HepG2 (cell line): ENCODE measurements around a stretch of chr6.

- RRBS, 2 experiments = over 99% methylated on average over 4 of the region's 11 CpGs
CAGE:
- cytosol, long polyA minus RNA = no peak
- cytosol, long polyA plus RNA = no peak
- long polyA plus RNA = no peak
- nucleus, long polyA minus RNA = no peak
- nucleus, long polyA plus RNA = no peak
Measured at GRCh38 chr6:160027086-160027520, 58.2 kb downstream of the IGF2R start.

DNA sequence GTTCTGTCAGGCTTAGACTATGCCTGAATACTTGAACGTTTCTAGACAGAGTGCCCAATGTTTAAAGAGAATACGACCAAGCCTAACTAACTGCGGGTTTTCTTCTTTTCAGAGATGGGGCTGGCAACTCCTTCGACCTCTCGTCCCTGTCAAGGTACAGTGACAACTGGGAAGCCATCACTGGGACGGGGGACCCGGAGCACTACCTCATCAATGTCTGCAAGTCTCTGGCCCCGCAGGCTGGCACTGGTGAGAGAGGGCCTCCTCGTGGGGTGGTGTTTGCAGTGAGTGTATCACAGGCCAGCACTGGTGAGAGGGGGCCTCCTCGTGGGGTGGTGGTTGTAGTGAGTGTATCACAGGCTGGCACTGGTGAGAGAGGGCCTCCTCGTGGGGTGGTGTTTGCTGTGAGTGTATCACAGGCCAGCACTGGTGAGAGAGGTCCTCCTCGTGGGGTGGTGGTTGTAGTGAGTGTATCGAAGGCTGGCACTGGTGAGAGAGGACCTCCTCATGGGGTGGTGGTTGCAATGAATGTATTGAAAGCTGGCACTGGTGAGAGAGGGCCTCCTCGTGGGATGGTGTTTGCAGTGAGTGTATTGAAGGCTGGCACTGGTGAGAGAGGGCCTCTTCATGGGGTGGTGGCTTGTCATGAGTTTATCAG, 53.3 kb upstream of the SLC22A1 start:
- RRBS, 2 experiments = no CpG with 5 or more reads among the region's 14 CpGs
CAGE:
- cytosol, long polyA minus RNA = no peak
- cytosol, long polyA plus RNA = no peak
- long polyA plus RNA = no peak
- nucleus, long polyA minus RNA = no peak
- nucleus, long polyA plus RNA = no peak

GRCh38 chr6:160129182-160130063, 7.8 kb downstream of the SLC22A1 start:
- RRBS, 2 experiments = no CpG with 5 or more reads among the region's 8 CpGs
CAGE:
- cytosol, long polyA minus RNA = no peak
- cytosol, long polyA plus RNA = no peak
- long polyA plus RNA = no peak
- nucleus, long polyA minus RNA = no peak
- nucleus, long polyA plus RNA = no peak

GRCh38 chr6:160162202-160162642, 40.6 kb downstream of the SLC22A1 start:
- RRBS, 2 experiments = no CpG with 5 or more reads among the region's 3 CpGs
CAGE:
- cytosol, long polyA minus RNA = no peak
- cytosol, long polyA plus RNA = no peak
- long polyA plus RNA = no peak
- nucleus, long polyA minus RNA = no peak
- nucleus, long polyA plus RNA = no peak

DNA sequence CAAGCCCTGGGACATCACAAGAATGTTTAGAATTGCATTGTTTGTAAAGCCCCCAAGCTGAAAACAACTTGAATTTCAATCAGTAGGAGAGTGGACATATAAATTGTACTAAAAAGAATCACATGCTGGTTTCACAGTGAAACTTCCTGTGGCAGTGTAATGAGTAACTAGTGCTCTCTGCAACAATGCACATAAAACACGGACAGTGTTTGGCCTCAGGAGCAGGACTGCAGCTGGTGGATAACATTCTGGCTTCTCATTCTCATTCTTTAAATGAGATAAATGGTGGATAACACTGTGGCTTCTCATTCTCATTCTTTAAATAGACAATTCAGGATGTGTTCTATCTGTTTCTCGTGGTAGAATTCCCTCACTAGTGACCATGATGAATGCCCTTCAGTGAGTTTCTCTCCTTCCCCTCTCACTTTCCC, 60.0 kb downstream of the SLC22A2 start:
- RRBS, 2 experiments = no CpG with 5 or more reads among the region's 2 CpGs
CAGE:
- cytosol, long polyA minus RNA = no peak
- cytosol, long polyA plus RNA = no peak
- long polyA plus RNA = no peak
- nucleus, long polyA minus RNA = no peak
- nucleus, long polyA plus RNA = no peak

- RRBS, 2 experiments = no CpG with 5 or more reads among the region's 10 CpGs
CAGE:
- cytosol, long polyA minus RNA = no peak
- cytosol, long polyA plus RNA = no peak
- long polyA plus RNA = no peak
- nucleus, long polyA minus RNA = no peak
- nucleus, long polyA plus RNA = no peak
Measured at GRCh38 chr6:160299928-160300358, 41.3 kb upstream of the SLC22A2 start.

DNA sequence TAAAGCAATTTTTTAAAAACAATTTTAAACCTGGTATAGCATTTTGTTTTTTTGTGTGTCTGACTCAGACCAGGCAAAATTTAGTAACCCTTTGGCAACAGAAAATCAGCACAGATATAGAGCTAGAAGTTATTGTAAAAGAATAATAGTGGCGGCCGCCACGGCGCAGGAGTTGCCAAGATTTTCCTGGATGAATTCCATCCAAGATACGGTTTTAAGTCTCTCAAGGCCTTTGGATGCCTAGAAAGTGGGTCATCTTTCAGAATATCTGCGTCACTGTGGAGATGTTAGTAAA, 82.9 kb downstream of the SLC22A3 start:
- RRBS, 2 experiments = no CpG with 5 or more reads among the region's 6 CpGs
CAGE:
- cytosol, long polyA minus RNA = no peak
- cytosol, long polyA plus RNA = no peak
- long polyA plus RNA = no peak
- nucleus, long polyA minus RNA = no peak
- nucleus, long polyA plus RNA = no peak

GRCh38 chr6:160451690-160452583, 103.8 kb downstream of the SLC22A3 start:
- RRBS, 2 experiments = no CpG with 5 or more reads among the region's 9 CpGs
CAGE:
- cytosol, long polyA minus RNA = no peak
- cytosol, long polyA plus RNA = no peak
- long polyA plus RNA = no peak
- nucleus, long polyA minus RNA = no peak
- nucleus, long polyA plus RNA = start-site peak on the plus strand at chr6:160452039-160452083, 24 and 22 reads in 2 replicates; start-site peak on the plus strand at chr6:160452134-160452161, 27 and 27 reads in 2 replicates; start-site peak on the plus strand at chr6:160452248-160452333, 191 and 199 reads in 2 replicates

- RRBS, 2 experiments = no CpG with 5 or more reads among the region's 7 CpGs
CAGE:
- cytosol, long polyA minus RNA = no peak
- cytosol, long polyA plus RNA = no peak
- long polyA plus RNA = no peak
- nucleus, long polyA minus RNA = no peak
- nucleus, long polyA plus RNA = no peak
Measured at GRCh38 chr6:160667718-160668226, 3.7 kb upstream of the LPA start.

GRCh38 chr6:160791926-160792698, 90.1 kb downstream of the PLG start:
- RRBS, 2 experiments = no CpG with 5 or more reads among the region's 10 CpGs
CAGE:
- cytosol, long polyA minus RNA = no peak
- cytosol, long polyA plus RNA = no peak
- long polyA plus RNA = no peak
- nucleus, long polyA minus RNA = no peak
- nucleus, long polyA plus RNA = no peak

- RRBS, 2 experiments = no CpG with 5 or more reads among the region's 9 CpGs
CAGE:
- cytosol, long polyA minus RNA = no peak
- cytosol, long polyA plus RNA = no peak
- long polyA plus RNA = no peak
- nucleus, long polyA minus RNA = no peak
- nucleus, long polyA plus RNA = no peak
Measured at GRCh38 chr6:160926690-160927069, 64.9 kb upstream of the MAP3K4 start.

DNA sequence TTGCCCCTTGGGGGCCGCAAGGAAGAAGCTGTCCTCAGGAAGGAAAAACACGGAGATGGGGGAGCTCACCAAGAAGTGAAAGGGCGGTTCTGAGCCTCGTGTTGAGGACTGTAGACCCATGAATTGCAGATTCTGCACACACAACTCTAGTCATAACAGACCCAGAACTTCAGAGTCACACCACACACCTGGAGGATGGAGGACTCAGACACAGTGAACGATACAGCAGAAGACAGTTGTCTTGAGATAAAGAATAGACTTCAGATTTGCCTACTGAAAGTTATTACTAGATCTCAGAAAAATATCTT, 88.0 kb downstream of the MAP3K4 start:
- RRBS, 2 experiments = no CpG with 5 or more reads among the region's 5 CpGs
CAGE:
- cytosol, long polyA minus RNA = no peak
- cytosol, long polyA plus RNA = no peak
- long polyA plus RNA = no peak
- nucleus, long polyA minus RNA = no peak
- nucleus, long polyA plus RNA = no peak

GRCh38 chr6:161186098-161186971, 87.5 kb downstream of the AGPAT4 start:
- RRBS, 2 experiments = no CpG with 5 or more reads among the region's 19 CpGs
CAGE:
- cytosol, long polyA minus RNA = no peak
- cytosol, long polyA plus RNA = no peak
- long polyA plus RNA = no peak
- nucleus, long polyA minus RNA = no peak
- nucleus, long polyA plus RNA = no peak

GRCh38 chr6:161204870-161205202, 69.0 kb downstream of the AGPAT4 start:
- RRBS, 2 experiments = no CpG with 5 or more reads among the region's 10 CpGs
CAGE:
- cytosol, long polyA minus RNA = no peak
- cytosol, long polyA plus RNA = no peak
- long polyA plus RNA = no peak
- nucleus, long polyA minus RNA = no peak
- nucleus, long polyA plus RNA = no peak

- RRBS, 2 experiments = no CpG with 5 or more reads among the region's 9 CpGs
CAGE:
- cytosol, long polyA minus RNA = no peak
- cytosol, long polyA plus RNA = no peak
- long polyA plus RNA = no peak
- nucleus, long polyA minus RNA = no peak
- nucleus, long polyA plus RNA = no peak
Measured at GRCh38 chr6:161268339-161269192, 5.3 kb downstream of the AGPAT4 start.

DNA sequence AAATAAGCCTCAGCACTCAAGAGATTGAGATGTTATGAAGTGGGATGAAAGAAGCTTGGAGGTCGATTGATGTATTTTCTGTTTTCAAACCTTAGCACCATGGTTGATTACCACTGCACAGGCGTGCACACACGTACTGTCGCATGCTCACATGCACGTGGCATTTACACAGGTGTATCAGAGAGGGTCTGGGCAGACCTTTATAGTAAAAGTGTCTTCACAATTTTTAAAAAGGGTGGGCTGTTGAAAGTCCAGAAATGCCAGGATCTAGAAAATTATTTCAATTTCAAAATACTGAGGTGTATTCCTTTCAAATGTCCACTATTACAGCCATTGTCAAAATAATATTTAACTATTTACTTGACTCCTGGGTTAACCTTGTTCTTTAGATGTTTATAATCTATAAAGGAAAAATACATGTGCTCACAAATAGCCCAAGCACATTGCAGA, 749 bp upstream of the AGPAT4 start:
- RRBS, 2 experiments = no CpG with 5 or more reads among the region's 5 CpGs
CAGE:
- cytosol, long polyA minus RNA = no peak
- cytosol, long polyA plus RNA = no peak
- long polyA plus RNA = no peak
- nucleus, long polyA minus RNA = no peak
- nucleus, long polyA plus RNA = no peak

DNA sequence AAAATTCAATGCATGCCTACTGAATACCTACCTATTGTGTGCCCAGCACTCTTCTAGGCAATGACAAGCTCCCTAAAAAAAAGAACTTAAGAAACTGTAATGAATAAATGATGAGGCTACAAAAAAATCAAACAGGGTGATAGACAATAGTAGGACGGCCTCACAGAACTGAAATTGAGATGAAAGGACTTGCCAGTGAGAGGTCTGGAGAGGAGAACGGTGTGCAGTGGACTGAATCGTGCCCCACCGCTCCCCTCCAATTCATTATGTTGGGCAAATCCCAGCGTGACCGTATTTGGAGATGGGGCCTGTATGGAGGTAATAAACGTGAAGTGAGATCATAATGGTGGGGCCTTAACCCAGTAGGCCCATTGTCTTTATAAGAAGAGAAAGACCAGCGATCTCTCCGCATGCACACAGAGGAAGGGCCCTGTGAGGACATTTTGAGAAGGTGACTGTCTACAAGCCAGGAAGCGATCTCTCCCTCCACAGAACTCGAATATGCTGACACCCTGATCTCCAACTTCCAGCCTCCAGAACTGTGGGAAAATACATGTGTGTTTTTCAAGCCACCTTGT, 326.2 kb downstream of the PACRG start:
- RRBS, 2 experiments = no CpG with 5 or more reads among the region's 11 CpGs
CAGE:
- cytosol, long polyA minus RNA = no peak
- cytosol, long polyA plus RNA = no peak
- long polyA plus RNA = no peak
- nucleus, long polyA minus RNA = no peak
- nucleus, long polyA plus RNA = no peak

DNA sequence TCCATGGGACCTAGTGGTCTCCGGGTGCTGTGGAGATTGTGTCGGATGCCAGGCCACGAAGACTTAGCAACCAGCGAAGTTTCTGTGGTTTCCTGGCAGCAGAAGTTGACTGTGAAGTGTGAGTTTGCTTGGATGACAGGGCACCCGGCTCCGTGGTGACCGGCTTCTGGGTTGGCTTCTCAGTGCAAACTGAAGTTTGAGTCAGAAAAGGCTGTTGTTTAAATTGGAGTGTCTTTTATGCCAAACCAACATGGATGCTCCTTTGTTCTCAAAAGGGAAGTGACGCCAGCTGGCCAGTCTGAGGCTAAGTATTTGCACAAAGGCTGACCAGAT, 164.9 kb upstream of the QKI start:
- RRBS, 2 experiments = 69 to 71% methylated on average over 1 to 2 of the region's 8 CpGs
CAGE:
- cytosol, long polyA minus RNA = no peak
- cytosol, long polyA plus RNA = no peak
- long polyA plus RNA = no peak
- nucleus, long polyA minus RNA = no peak
- nucleus, long polyA plus RNA = no peak

DNA sequence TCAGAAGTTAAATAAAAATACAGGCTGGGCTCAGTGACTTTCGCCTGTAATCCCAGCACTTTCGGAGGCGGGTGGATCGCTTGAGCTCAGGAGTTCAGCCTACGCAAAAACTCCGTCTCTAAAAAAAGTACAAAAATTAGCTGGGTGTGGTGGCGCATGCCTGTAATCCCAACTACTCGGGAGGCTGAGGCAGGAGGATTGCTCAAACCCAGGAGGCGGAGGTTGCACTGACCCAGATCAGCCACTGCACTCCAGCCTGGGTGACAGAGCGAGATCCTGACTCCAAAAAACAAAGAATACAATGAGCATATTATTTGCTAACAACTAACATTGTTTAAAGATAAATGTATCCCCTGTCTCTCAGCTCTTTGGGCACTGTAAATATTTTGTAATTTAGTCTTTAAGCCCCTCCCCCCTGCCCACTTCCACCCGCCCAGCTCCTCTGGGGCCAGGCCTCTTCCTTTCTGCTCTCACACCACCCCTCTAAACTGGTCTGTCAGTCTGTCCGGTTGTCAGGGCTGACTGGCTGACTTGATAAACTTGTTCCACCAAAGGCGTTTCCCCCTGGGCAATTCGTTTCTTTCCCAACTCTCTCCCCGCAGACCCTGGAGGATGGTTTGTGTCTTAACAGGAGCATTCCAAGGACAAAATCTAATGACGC, 62.4 kb upstream of the QKI start:
- RRBS, 2 experiments = 0 to 28% methylated on average over 1 of the region's 16 CpGs
CAGE:
- cytosol, long polyA minus RNA = no peak
- cytosol, long polyA plus RNA = no peak
- long polyA plus RNA = no peak
- nucleus, long polyA minus RNA = no peak
- nucleus, long polyA plus RNA = no peak

GRCh38 chr6:163353905-163354576, 60.5 kb upstream of the QKI start:
- RRBS, 2 experiments = 45% methylated on average over 1 of the region's 13 CpGs; no CpG with 5 or more reads in 1 of the 2 experiments
CAGE:
- cytosol, long polyA minus RNA = no peak
- cytosol, long polyA plus RNA = no peak
- long polyA plus RNA = no peak
- nucleus, long polyA minus RNA = no peak
- nucleus, long polyA plus RNA = no peak